GM23248 (cell line): ENCODE results near the genes LINGO3 and SPPL2B.

DNA sequence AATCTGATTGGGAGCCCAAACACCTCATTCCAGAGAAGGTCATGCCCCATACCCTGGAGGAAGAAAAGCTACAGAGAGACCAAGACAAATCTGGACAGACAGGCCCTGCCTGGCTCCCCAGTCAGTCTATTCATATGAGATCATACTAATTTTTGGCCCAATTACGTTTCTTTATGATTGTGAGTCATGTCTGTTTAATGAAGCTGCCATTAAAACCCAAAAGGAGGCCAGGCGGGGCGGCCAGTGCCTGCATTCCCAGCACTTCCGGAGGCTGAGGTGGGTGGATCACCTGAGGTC, 3.3 kb upstream of the AP3D1 start:
- RAMPAGE, long total RNA: no peak

DNA sequence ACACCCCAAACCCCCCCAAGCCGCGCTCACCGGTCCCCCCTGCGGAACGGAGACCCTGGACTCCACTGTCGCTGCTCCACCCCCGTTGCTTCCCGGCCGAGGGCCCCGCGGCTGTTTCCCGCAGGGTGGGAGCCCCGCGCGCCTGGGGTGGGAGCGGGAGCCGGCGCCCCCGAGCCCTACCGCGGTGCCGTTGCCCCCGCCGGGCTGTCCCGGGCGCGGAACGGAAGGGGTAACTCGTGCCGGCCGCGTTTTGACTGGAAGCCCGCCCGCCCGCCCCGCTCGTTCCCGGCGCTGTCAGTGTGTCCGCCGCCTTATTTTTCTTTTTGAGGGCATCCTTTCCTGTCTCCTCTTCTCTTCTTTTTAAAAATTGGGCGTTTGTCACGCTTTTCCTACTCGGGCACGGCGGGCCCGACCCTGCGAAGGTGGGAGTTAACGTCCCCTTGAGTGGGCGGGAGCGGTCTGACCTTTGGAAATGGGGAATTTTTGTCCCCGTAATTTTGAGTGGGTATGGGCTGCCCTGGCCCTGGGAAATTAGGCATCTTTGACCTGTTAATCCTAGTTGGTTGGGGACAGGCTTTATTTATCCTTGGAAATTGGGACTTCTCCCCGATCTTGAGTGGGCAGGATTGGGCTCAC, 711 bp downstream of the DOT1L start:
- RAMPAGE, long total RNA: no peak

GRCh38 chr19:2170138-2170733, 6.5 kb downstream of the DOT1L start:
- RAMPAGE, long total RNA: no peak

- RAMPAGE, long total RNA: no peak
Observed at GRCh38 chr19:2190812-2191506, 27.2 kb downstream of the DOT1L start.

GRCh38 chr19:2195270-2195729, 31.6 kb downstream of the DOT1L start:
- RAMPAGE, long total RNA: no peak

- RAMPAGE, long total RNA: no peak
Observed at GRCh38 chr19:2199852-2200557, 36.1 kb downstream of the PLEKHJ1 start.

GRCh38 chr19:2202146-2202829, 33.8 kb downstream of the PLEKHJ1 start:
- RAMPAGE, long total RNA: no peak

DNA sequence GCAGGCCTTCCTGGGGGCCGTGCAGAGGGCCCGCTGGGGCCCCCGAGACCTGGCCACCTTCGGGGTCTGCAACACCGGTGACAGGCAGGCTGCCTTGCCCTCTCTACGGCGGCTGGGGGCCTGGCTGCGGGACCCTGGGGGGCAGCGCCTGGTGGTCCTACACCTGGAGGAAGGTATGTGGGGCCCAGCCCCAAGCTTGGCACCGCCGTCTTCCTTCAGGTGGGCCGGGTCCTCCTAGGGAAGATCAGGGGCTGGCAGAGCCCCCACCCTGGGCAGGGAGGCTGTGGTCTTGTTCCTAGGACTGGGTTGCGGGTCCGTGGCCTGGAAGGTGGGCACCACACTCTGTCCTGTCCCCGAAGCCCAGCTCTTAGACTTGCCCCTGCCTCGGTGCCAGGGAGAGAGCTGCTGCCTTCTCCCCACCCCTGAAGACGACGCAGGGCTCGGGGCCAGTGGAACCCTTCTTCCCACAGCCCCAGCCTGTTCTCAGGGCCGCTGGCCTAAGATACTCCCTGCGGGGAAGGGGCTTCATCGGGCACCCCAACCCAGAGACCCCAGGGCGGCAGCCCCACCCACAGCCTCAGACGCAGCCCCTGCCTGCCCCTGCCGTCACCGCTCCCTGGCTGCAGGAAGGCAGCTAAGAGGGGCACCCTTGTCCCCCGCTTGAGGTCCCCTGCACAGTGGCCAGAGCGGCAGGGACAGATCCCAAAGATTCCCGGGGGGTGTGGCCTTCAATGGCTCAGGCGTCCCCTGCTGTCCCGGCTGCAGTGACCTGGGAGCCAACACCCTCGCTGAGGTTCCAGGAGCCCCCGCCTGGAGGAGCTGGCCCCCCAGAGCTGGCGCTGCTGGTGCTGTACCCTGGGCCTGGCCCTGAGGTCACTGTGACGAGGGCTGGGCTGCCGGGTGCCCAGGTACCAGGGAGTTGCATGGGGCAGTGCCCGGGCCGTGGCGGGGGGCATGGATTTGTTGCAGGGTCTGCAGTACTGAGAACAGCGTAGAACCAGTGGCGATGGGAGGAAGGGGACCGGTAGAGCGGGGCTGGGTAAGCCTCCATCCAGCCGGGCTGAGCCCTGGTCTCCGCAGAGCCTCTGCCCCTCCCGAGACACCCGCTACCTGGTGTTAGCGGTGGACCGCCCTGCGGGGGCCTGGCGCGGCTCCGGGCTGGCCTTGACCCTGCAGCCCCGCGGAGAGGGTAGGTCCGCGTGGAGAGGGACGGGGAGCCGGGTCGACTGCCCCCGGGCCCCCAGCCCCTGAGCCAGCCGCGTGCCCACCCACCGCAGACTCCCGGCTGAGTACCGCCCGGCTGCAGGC, 903 bp downstream of the AMH start:
- RAMPAGE, long total RNA: no peak

GRCh38 chr19:2270638-2271347, 11.2 kb downstream of the PEAK3 start:
- RAMPAGE, long total RNA: no peak

- RAMPAGE, long total RNA: no peak
Observed at GRCh38 chr19:2280820-2281213, 1.2 kb downstream of the PEAK3 start.

GRCh38 chr19:2303506-2303983, 4.4 kb downstream of the LINGO3 start:
- RAMPAGE, long total RNA: no peak

GRCh38 chr19:2307981-2308650, at the start of gene LINGO3:
TSS of gene LINGO3 (minus strand) at chr19:2308154.
- RAMPAGE, long total RNA: no peak

- RAMPAGE, long total RNA: start-site peak on the minus strand at chr19:2328576-2328603, 398 and 218 reads in 2 replicates
Observed at GRCh38 chr19:2328304-2329129, at the start of gene SPPL2B. TSS of gene SPPL2B (plus strand) at chr19:2328684.

DNA sequence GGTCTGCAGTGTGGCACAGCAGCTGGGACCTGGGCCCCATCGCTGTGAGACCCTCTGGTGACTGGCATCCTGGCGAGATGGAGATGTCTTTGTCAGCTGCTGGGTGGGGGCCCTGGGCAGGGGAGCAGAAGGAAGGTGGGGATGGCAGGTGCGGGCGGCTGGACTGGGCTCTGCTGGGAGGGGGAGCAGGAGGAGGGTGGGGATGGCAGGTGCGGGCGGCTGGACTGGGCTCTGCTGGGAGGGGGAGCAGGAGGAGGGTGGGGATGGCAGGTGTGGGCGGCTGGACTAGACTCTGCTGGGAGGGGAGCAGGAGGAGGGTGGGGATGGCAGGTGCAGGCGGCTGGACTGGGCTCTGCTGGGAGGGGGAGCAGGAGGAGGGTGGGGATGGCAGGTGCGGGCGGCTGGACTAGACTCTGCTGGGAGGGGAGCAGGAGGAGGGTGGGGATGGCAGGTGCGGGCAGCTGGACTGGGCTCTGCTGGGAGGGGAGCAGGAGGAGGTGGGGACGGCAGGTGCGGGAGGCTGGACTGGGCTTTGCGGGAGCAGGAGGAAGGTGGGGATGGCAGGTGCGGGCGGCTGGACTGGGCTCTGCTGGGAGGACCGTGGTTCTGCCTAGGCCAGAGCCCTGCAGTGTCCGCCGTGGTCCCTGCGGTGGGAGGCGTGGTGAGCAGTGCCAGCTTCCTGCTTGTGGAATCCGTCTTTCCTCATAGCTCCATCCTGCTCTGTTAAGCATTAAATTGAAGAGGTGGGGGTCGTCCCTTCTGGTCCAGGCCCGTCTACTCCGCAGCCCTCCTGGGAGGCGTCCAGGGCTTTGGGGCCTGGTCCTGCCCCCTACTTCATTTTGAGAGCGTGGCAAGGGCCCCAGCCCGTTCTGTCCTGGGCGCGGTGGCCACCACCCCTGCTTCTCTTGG, 4.6 kb downstream of the SPPL2B start:
- RAMPAGE, long total RNA: no peak

- RAMPAGE, long total RNA: no peak
Observed at GRCh38 chr19:2394332-2394734, 33.1 kb downstream of the TIMM13 start.

DNA sequence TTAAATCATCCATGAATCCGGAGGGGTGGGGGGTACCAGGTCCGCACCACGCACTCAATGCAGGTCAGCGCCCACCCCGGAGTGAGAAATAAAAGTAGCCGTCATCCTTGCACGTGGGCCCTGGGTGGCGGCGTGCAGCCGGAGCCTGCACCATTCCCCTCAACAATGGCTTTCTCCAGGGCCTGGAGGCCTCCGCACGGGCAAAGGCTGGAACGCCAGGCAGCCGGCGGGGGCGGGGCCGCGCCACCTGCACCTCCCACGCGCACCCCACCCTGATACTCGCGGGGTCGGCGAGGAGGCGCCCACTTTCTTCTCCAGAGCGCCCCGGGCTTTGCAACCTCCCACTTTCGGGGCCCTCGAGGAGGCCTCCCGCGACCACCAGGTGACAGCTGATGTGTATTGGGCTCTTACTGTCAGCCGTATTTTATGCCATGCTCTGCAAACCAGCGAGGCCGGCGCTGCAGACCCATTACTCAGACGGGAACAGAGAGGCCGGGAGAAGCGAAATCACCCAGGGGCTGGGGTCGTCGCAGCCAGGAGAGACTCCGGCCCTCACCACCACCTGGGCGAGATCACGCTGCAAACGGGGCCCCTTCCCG, 714 bp upstream of the GADD45B start:
- RAMPAGE, long total RNA: no peak

GRCh38 chr19:2503445-2504417, 27.8 kb downstream of the GADD45B start:
- RAMPAGE, long total RNA: no peak

DNA sequence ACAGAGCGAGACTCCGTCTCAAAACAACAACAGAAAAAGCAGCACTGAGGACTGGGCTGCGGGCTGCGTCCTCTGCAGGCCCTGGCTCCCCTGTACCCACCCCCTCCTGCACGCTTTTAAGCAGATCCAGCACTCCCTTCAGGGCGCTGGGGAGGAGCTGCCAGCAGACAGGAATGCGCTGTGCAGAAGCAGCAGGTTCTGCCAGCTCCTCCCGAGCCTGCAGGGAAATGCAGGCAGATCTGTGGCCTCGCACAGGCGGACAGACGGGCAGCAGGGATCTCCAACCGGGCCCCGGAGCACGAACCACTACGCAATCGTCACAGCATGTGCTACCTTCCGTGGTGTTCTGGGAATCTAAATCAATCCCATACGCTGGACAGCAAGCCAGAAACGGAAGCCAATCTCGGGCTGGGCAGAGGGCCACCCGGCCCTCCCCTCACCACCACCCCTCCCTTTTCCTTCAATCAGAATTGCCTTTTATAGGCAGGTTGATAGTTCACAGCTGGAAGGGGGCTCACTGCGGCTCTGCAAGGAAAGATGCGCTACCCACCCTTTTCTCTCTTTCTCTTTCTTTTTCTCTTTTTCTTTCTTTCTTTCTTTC, 100.1 kb downstream of the GNG7 start:
- RAMPAGE, long total RNA: no peak

- RAMPAGE, long total RNA: no peak
Observed at GRCh38 chr19:2717666-2717865, 3.6 kb downstream of the DIRAS1 start.

GRCh38 chr19:2887208-2887779, 13.4 kb upstream of the ZNF57 start:
- RAMPAGE, long total RNA: no peak